Skeletal muscle satellite cell (primary cell): ENCODE measurements around the genes C2CD4C, ODF3L2, BSG, AZU1 and CFD.

GRCh38 chr19:327789-328383 lies 16.7 kb downstream of the MIER2 start:
- CAGE, long polyA plus RNA = no peak

DNA sequence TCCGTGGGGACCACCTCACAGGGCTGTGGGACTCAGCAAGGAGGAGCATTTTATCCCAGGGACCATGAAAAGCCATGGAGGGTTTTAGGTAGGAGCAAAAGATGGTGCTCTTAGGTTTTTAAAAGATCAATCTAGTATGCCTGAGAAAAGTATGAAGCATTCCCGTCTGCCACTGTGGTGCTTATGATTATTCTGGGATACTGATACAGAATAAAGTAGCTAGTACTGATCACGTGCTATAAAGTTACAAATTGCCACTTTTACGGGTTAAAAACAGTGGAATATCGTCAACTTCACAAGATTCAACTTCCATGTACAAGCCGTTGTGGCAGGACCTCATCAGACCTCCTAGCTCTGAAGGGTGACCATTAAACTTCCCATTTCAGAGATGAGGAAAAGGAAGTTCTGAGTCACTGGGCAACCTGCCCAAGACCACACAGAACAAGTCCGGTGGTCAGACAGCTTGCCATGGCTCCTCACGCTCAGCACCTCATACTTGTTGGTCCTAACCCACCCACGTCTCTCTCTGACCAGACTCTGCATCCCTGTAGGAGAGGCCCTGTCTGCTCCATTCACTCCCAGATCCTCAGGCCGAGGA lies 2.0 kb downstream of the MIER2 start:
- CAGE, long polyA plus RNA = no peak

DNA sequence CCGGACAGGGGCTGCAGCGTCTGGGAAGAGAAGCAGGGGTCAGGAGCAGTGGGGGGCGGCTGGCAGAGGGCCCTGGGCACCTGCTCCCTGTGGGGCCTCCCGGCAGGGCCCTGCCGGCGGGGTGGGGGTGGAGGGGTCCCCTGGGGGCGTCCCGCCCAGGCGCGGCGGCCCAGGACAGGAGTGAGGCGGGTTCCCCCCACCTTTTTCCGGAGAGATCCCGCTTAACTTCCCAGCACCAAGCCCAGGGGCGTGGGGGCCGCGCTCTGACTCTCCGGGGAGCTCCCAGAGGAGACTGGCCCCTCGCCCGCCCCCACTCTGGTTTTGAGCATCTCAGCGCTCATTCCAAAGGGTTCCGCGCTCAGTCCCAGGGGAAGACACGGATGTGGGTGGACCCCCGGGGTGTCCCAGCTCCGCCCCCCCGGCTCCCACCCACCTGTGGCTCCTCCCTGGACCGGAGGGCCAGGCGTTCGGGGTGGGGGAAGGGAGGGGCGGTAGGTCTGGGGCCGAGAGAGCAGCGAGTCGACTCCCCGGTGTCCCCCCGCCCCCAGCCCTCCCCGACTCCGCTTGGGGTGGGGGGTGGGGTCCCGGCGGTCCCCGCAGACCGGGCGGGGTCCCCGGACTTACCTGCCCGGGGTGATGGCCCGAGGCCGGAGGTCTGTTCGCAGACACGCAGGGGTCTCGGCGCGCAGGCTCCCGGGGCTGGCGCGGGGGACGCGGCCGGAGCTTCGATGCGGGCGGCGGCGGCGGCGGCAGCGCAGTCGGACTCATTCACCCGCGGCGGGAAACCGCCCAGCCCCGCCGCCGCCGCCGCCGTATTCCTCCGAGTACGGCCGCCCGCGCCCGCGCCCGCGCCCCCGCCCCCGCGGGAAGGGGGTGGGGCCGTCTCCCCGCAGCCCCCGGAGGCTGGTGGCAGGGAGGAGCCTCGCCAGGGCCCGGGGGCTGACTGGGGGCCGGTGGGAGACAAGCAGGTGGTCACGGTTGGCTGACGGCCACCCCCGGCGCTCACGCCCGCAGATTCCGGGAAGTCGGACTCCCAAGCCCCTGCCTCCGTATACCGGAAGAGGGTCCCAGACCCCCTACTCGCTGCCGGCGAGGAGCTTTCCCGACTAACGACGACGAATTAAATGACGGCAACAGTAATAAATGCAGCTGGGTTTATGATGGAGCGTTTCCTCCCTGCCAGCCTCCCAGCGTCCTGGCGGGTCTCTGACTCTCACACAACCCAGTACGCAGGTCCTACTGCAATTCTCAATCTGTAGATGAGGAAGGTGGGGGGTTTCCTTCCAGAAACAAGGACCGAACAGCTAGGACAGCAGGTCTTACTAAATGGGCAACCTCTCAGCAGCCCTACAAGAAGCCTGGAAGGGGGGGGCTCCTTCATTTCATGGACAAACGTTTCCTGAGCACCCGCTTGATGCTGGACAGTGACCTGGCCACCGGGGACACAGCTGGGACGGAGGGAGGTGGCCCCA lies at the start of gene C2CD4C:
Gene C2CD4C (minus strand): TSS at position 766 of the 1,472 bp plus-strand sequence.
- CAGE, long polyA plus RNA = no peak

DNA sequence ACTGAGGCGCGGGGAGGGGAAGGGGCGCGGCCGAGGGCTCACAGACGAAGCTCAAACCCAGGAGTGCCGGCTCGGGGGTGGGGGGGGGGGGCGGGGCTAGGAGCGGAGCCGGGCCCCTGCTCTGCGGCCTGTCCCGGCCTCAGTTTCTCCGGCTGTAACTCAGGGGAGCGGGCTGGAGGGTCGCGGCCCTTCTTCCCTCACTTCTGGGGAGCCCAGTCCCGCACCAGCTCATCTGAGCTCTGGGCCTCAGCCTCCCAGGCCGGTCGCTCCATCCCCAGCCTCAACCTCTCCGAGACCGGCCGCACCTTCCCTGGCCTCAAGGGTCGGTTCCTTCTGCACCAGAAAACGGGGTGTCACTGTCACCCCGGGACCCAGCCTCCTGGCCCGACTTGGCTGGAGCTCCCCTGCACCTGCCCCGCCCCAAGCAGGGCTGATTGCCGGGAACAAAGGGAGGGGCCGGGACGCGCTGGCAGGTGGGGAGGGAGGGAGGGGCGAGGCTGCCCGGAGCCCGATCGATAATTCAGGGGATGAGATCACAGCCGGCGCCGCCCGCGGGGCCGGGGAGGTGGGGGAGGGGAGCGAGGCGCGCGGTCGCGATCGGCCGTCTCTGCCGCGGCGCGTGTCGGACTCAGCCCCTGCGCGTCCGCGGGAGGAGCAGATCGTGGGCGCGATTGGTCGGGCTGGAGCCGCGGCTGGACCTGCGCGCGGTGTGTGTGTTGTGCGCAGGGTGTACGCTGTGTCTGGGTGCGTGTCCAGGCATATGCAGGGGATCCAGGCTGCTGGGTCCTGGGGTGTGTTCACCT lies 876 bp upstream of the SHC2 start:
- CAGE, long polyA plus RNA = no peak

DNA sequence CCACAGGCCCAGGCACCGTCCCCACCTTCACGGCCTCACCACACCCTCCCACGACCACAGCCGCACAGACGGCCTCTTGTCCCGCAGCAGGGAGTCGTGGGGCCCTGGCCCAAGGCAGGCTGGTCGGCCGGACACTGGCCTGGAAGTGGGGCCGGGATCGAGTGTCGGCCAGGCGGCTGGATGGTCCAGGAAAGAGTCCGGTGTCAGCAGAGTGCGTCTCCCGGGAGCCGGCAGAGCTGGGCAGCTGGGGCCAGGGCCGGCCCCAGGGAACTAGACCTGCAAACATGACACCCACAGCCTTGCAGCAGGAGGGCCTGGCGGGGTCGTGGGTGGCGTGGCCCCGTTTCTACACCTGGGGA lies at the start of gene ODF3L2:
Gene ODF3L2 (minus strand): TSS at position 163 of the 359 bp plus-strand sequence.
- CAGE, long polyA plus RNA = no peak

GRCh38 chr19:530621-531647 lies 626 bp upstream of the CDC34 start:
- CAGE, long polyA plus RNA = no peak

GRCh38 chr19:538480-538978 lies 5.3 kb upstream of the GZMM start:
- CAGE, long polyA plus RNA = no peak

GRCh38 chr19:572052-572712 lies at the start of gene BSG:
TSS of gene BSG (plus strand) at chr19:572596.
- CAGE, long polyA plus RNA = start-site peak on the plus strand at chr19:572556-572599, 760 and 784 reads in 2 replicates

DNA sequence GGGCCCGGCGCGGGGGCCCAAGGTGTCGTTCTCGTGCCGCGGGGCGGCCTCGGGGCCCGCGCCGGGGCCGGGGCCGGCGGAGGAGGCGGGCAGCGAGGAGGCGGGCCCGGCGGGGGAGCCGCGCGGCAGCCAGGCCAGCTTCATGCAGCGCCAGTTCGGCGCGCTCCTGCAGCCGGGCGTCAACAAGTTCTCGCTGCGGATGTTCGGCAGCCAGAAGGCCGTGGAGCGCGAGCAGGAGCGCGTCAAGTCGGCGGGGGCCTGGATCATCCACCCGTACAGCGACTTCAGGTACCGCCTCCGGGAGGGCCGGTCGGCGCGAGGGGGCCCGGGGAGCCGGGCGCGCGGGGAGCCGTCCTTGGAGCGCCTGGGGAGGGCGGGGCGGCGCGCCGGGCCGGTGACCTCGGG lies 611 bp downstream of the HCN2 start:
- CAGE, long polyA plus RNA = no peak

DNA sequence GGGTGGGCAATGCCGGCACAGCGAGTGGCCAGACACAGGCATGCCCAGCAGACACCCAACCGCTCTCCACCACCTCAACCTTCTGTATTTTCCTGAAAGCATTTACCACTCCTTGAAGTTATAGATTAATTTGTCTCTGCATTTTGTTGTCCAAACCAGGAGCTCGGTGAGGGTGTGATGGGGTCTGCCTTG lies 1.2 kb upstream of the FSTL3 start:
- CAGE, long polyA plus RNA = no peak

- CAGE, long polyA plus RNA = no peak
Observed at GRCh38 chr19:744759-745076, 6.2 kb upstream of the MISP start.

- CAGE, long polyA plus RNA = no peak
Observed at GRCh38 chr19:745174-745630, 5.7 kb upstream of the MISP start.

DNA sequence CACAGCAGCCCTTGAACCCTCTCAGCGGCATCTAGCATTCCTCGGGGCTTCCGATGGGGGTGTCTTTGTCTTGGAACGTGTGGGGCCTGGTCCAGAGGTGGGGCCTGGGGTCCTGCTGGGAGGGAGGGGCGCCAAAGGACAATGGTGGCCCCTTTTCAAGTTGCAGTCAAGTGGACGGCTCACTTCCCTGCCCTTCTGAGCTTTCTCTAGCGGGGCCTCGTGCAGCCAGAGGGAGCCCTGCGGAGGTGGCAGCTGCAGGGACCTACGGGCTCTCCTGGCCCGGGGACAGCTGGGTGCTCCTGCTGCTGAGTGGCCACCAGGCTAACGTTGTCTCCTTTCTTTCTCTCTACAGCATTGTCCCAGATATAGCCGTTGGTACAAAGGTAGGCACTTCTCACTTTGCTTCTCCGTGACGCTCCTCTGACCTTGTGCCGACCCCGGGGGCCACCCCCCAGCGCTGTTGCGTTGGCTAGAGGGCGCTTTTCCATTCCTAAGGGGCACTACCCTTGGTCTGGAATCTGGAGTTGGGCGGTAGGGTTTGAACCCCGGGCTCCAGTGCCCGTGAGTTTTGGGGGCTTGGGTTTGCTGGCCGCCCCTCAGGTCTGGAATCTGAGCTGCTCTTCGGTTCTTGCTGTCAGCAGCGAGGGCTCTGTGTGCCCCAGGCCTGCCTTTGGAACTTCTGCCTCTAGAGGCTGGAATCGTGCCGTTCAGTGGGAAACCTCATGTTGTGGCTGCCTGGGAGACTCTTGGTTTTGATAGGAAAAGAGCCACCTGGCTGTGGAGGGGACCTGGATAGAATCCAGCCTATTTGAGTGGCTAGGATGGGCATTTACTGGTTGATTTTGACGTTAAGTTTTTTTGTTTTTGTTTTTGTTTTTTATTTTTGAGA lies 2.1 kb downstream of the PTBP1 start:
- CAGE, long polyA plus RNA = no peak

DNA sequence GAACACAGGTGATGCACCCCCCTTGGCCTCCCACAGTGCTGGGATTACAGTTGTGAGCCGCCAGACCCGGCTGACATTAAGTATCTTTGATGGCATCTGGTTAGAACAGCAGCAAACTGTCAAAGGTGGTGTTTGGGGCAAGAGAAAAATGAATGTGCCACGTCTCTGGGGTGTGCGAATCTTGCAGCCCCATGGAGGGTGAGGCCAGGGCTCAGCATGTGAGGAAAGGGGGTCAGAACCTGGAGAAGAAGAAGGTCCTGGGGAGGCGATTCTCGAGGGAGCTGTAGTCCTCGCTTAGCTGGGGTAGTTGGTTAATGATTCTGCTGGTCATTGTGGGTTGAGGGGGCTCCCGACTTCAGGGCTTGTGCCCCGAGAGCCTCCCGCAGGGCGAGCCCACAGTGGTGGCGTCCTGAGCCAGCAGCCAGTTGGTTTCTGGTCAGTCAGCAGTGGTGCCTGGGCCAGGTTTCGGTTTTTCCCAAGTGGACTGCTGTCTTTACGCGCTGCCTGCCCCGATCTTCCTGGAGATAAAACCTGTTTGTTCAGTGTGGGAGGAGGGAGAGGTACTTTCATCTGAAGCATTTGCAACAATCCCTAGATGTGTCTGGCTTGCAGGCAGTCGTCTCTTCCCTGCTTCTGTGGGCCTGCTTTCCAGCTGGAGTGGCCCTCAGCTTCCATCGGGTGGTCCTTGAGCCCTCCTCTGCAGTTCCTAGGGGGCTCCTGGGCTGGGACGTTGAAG lies 3.1 kb downstream of the PTBP1 start:
- CAGE, long polyA plus RNA = no peak

DNA sequence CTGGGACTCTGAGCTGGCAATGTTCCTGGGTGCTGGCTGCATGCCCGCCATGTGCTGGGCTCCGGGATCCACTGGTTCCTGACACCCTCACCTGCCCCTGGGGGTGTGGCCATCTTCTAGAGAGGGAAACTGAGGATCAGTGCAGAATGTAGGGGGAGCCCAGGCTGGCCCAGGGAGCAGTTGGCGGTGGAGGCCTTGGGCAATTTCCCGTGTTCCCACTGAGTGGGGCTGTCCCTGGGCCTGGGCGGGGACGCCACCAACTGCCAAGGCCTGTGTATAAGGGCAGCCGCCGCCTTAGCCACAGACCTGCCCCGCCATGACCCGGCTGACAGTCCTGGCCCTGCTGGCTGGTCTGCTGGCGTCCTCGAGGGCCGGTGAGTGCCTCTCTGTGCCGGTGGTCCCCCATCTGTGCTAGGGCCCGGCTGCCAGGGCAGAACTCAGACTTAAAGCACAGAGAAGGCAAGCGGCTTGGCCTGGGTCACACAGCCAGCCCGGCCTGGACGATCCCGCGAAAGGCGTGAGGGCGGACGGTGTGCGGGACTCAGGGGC lies at the start of gene AZU1:
Gene AZU1 (plus strand): TSS at position 307 of the 549 bp plus-strand sequence.
- CAGE, long polyA plus RNA = no peak

GRCh38 chr19:858814-859818 lies at the start of gene CFD:
TSS of gene CFD (plus strand) at chr19:859664.
- CAGE, long polyA plus RNA = start-site peak on the plus strand at chr19:859659-859665, 41 and 413 reads in 2 replicates

DNA sequence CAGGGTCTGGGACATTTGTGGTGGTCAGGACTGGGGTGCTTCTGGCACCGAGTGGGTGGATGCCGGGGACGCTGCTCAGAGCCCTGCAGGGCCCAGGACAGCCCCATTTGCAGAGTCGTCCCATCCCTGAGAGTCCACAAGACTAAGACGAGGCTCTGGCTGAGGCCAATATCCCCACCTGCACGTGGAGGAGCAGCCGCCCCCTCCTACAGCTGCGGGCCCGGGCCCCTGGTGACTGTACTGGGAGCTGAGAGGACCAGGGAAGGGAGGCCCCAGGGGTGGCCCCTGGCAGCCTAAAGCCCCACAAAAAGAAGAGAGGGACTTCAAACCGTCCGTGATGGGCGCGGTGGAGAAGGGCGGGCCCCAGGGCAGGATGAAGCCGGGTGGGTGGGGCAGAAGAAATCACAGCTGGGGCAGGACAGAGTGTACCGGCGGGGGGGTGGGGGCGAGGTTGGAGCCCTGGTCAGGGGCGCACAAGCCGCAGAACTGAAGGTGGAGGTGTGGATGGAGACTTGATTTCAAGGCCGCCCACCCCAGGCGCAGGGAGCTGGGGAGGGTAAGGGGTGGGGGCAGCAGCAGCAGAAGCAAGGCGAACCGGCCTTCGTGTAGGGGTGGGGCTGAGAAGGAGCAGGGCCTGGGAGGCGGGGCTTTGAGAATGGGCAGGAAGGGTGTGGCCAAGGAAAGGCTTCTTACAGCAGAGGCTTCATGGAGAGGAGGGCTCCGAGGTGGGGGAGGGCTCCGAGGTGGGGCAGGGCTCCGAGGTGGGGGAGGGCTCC lies 12.9 kb downstream of the CFD start:
- CAGE, long polyA plus RNA = no peak

- CAGE, long polyA plus RNA = no peak
Observed at GRCh38 chr19:875094-875797, 15.8 kb downstream of the CFD start.

DNA sequence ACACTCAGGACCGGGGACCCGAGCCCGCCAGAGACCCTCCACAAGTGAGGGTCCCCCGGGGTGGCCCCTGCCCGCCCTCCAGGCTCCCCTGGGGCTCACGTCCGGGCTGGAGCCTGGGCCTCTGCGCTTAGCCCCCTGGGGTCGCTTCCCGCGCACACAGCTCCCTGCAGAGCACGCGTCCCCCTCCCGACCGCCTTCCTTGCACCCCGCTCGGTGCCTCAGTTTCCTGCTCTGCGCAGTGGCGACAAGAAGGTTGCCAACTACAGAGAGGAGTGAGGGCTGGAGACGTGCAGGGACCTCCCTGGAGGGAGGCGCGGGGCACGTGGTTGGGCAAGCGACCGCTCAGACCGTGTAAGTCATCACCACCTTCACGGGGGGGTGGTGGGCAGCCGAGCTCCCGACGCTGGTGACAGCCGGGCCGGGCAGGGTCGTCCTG lies 1.0 kb upstream of the ARID3A start:
- CAGE, long polyA plus RNA = no peak

- CAGE, long polyA plus RNA = no peak
Observed at GRCh38 chr19:927750-928463, 2.1 kb downstream of the ARID3A start.